GM23248 (cell line): ENCODE results near the gene STAT4.

GRCh38 chr2:191024382-191024795, 10.4 kb upstream of the STAT1 start:
- RAMPAGE, long total RNA = no peak

- RAMPAGE, long total RNA = no peak
Measured at GRCh38 chr2:191127323-191127522, 23.6 kb downstream of the STAT4 start.

- RAMPAGE, long total RNA = start-site peak on the minus strand at chr2:191150982-191151045, 10 and 12 reads in 2 replicates
Measured at GRCh38 chr2:191150831-191151475, at the start of gene STAT4. Gene STAT4 (minus strand): TSS chr2:191150994.

DNA sequence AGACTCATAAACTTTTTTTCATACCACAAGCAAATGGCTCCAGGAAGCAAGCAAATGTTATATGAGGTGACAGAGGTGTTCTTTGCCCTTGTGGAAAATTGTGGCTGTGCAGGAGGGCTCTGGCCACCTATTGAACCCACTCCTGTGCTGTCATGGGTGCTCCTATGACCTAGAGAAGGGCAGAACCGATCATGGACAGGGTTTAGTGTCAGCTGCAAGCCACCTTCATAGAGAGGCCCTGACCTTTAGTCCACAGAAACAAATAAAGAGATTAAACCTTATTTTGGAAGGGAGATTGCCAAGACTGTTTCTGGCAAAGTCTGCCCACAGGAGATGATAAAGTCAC, 26.0 kb upstream of the STAT4 start:
- RAMPAGE, long total RNA = no peak

DNA sequence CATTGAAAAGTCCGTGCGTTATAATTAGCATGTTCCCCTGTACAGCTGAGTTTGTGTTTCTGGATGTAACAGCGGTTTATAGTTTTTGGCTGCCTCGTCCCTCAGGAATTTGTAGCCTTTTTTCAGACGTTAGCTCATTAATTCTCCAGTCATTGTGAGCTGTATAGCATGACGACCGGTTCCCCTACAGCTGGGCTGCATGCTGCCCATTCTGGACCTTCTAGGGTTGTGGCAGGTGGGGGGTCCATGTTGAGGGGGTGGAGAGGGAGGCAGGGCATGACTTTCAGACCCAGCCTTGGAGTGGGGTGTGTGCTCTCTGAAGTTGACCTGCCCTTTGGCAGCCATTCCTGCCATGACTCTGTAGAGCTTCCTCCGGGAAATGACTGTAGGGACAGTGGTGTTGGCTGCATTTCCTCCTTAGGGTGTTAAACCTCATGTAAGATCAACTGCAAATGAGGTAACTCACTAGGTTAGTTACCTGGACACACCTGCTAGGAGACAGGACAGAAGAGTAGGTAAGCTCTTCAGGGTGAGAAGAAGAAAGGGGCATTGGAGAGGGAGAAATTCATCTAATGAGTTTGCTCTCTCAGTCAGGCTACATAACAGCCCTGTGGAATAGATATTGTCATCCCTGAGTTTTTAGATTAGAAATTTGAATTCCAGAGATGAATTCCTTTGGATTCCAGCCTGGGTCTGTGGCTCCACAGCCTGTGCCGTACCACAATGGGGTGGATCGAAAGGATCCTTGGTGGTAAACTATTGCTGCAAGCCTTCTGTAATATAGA, 20.7 kb downstream of the MYO1B start:
- RAMPAGE, long total RNA = no peak

DNA sequence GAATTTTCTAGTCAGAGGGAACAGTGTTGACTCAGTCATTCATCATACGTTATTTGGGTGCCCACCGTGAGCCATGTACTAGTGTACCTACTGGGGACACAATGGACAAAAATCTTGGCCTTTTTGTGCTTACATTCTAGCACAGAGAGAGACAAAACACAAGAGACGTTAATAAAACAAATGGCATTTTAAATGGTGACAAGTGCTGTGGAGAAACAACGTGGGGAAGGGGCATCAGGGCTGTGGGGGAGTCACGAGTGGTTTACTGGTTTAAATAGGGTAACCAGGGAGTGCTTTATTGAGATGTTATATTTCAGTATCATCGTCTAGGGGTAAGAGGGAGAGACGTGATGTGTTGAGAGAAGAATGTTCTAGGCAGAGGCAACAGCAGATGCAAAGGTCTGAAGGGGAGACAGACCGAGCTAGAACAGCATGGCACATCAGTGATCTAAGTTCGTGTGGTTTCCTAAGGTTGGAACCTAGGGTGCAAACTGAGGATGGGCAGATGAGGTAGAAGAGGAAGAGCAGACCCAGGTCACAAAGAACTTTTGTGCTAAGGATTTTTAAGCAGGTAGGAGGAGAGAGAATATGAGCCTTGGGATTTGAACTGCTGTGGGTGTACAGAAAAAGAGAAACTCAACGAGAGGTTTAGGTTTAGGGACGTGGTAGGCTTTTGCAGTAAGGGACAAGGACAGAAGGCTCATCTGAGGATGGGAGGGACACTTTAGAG, 60.9 kb downstream of the MYO1B start:
- RAMPAGE, long total RNA = no peak

- RAMPAGE, long total RNA = no peak
Measured at GRCh38 chr2:191656488-191656820, 21.5 kb upstream of the NABP1 start.

- RAMPAGE, long total RNA = no peak
Measured at GRCh38 chr2:191677938-191677991, 171 bp upstream of the NABP1 start.

DNA sequence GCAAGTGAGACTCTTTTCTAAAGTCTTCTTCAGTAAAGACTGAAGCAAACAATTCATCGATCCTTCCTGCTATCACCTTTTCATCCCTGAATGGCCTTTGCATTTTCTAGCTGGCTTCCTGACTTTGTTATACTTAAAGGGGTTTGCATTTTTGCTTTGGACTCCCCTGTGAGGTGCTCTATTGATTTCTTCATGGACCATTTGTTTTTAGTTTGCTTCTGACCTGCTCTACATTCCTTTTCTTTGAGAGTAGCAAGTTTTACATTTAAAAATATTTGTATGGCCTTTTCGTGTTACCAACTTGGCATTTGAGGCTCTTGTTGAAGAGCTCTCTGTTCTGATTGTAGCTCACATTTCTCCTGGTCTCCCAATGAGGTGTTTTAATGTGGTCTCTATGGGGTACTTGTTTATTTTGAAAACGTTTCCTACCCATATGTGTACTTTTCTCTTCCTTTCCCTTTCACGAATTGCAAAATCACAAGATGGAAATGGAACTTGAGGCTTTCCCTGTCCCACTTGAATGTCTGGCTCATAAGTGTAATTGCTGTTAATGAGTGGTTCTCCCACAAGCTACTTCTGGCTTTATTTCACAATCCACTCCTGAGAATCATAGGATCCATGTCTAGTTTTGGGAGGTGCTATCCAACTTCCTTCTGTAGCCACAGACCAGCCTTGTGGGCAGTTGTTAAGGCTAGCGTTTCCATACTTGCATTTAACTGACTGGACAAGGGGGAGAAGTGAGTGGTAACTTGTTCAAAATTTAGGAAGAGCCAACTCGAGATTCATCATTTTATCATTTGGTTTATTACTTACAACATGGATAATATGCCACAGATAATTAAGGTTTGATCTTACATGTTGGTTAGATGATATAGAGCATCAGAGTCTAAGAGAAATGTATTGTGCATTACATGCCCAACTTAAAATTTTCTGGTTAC, 81.1 kb upstream of the CAVIN2 start:
- RAMPAGE, long total RNA = no peak

GRCh38 chr2:191963512-191963711, 116.5 kb upstream of the CAVIN2 start:
- RAMPAGE, long total RNA = no peak

DNA sequence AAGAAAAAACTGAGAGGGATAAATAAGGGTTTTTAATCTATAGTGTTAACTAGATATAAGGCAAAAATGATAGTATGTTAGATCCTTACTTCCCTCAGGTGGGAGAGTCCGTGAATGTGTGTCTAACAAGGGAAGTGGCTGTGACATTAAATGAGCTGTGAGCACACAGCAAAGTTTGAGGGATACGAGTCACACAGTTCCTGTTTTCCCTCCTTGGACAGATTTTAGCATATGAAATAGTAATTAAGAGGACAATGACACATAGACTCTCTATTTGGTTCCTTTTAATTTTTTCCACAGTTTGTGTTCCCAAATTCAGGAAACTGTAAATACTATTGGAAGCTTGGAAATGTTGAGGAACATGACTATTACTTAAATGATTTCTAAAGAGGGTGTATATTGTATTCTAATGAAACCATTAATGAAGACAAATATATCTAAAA, 148.4 kb upstream of the CAVIN2 start:
- RAMPAGE, long total RNA = no peak

DNA sequence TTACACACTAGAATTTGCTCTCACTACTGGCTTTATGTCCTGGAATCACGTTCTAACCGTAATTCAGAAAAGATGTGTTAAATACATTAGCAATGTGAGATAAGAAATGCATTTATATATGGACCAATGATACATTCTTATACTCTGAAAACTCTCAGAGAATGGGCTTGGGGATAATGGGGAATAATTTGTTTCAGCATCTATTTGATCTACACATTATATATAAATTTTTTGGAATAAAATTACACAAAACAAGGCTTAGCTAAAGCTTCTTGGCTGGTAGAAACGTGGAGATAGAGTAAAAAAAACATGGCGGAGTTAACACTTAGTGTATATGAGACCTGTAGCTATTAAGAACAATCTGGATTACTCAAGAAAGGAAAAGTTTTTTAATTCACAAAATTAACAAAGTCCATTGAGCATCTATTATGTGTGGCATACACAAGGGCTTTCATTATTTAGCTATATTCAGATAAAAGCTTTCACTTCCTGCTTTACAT, 196.2 kb upstream of the SLC39A10 start:
- RAMPAGE, long total RNA = no peak

DNA sequence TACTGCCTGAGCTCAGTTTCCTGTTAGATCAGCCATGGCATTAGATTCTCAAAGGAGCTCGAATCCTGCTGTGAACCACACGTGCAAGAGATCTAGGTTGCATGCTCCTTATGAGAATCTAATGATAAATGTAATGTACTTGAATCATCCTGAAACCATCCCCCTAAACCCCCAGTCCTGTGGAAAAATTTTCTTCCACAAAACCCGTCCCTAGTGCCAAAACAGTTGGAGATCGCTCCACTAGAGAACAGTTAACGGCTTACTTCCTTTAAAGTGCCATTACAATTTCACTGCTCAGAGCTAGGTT, 37.1 kb downstream of the STK17B start:
- RAMPAGE, long total RNA = no peak

DNA sequence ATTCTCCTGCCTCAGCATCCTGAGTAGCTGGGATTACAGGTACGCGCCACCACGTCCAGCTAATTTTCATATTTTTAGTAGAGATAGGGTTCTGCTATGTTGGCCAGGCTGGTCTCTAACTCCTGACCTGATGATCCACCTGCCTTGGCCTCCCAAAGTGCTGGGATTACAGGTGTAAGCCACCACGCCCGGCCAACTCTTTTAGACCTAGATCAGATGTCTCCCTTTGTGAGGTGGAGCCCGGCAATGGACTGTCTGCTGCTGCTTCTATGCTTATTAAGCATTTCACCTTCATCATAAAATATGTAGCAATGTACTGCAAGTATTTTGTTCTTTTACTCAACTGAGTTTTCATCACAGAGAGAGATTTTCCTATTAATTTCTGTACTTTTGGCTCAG, 30.7 kb downstream of the STK17B start:
- RAMPAGE, long total RNA = no peak

GRCh38 chr2:196152751-196153363, 18.5 kb downstream of the STK17B start:
- RAMPAGE, long total RNA = no peak

DNA sequence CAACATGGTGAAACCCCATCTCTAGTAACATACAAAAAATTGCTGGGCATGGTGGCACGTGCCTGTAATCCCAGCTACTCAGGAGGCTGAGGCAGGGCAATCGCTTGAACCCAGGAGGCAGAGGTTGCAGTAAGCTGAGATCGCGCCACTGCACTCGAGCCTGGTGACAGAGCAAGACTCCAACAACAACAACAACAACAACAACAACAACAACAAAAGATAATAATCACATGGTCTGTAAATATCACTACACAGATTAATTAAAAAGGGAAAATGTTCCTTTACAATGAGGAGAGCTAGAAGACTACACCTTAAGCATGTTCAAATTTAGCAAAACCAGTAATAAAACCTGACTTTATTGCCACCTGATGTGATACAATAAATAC, 17.3 kb downstream of the STK17B start:
- RAMPAGE, long total RNA = no peak

DNA sequence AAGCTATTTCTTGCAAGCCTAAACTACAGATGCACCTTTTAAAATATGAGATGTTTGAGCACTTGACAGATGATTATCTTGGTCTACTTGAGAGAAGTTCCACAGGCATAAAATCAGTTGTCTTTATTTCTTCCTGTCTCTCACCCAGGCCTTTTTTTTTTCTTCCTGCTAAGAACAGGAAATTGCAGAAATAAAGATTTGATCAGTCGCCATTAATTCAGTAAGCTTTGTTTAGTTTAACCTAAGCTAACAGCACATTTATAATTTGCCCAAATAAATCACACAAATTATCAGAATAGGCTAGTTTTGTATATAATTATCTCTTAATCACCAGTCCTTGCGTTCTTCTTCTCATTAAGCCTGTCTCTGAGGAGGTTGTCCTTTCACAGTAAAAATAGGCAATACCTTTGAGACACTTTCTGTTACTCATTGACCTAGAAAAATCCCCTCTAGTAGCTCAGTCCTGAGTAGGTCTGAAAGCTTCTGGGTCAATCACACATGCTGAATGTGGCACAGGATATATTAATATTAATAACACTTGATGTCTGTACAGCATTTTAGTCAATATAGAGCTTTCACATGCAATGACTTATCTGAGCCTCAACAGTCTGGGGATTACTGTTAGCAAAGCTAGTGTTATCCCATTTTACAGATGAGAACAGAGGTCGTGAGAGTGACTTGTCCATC, 11.1 kb upstream of the STK17B start:
- RAMPAGE, long total RNA = no peak

- RAMPAGE, long total RNA = no peak
Measured at GRCh38 chr2:196797726-196798079, 1.8 kb downstream of the GTF3C3 start.

DNA sequence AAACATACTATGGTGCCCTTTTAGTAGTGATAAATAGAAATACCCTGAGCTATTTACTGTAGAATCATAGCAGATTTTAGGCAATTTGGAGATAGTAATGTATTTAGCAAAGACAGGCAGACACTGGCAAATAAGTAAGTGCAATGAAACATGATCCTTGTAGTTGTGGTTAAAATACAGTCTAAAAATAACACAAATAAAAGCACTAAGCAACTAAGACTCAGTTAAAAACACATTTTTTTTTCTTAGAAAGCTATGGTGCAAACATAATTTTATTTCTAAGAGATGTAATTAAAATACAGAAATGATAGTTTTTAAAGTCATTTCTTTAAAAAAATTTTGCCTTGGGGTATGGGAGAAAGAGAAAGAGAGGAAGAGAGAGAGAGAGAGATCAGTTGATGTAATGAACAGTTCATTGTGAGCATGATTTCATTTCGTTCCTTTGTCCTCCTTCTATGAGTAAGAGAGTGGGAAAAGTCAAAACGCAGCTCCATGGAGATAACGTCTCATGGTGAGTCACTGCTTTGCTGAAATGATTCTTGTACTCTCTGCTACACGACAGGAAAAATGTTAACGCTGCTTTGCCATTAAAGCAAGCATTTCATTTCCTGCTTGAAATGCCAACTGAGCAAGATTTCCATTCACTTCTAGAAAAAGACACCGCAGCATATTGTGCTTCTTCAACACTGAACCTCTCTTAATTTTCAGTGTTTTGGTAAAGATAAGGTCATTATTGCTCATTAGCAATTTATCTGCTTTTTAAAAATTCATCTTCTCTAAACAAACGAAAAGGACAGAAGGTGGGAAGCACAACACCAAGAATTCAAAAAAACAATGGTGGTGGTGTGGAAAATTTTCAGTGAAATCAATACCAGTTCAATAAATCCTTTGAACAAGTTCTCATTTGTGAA, 61.4 kb upstream of the PGAP1 start:
- RAMPAGE, long total RNA = no peak

GRCh38 chr2:197079484-197079796, 152.9 kb upstream of the PGAP1 start:
- RAMPAGE, long total RNA = no peak